GM19240 (cell line): ENCODE measurements around the genes ARFGAP3 and TTLL12.

DNA sequence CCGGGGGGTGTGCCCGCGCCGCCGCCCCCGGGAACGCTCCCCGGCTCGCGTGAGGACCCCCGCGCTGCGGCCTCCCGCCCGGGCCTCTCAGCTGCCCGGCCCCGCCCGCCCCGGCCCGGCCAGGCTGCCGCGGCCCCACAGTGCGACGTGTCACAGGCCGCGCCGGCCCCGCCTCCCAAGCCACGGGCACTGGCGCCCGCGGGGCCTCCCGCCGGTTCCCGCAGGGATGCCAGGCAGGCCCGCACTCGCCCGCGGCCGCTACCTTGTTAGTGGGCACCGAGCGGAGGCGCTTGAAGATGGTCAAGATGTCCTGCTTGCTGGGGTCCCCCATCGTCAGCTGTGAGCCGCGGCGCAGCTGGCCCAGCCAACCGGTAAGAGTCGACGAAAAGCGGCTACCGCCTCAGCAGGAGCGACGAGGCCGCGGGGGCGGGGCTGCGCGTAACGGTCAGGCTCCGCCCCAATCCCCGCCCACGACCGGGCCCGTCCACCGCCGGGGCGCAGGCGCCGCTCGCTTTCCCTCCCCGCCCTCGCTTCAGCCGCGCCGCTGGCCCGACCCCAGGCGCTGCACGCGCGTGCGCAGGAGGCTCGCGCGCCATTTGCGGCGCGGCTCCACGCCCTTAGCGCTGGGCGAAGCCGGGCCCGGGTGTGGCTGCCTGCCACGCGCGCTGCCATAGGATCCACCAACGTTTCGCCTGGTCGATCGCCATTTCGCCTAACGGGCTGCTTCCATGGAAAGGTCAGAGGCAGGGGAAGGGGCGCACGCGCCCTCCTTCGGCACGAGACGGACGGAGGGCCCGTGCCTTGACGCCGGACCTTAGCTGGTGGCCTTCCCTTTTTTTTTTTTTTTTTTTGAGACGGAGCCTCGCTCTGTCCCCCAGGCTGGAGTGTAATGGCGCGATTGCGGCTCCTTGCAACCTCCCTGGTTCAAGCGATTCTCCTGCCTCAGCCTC is at the start of gene ARFGAP3:
ARFGAP3 (minus strand) TSS at position 422 of the 950 bp plus-strand sequence.
- RRBS, result 2% methylated on average over 33 of the region's 118 CpGs

DNA sequence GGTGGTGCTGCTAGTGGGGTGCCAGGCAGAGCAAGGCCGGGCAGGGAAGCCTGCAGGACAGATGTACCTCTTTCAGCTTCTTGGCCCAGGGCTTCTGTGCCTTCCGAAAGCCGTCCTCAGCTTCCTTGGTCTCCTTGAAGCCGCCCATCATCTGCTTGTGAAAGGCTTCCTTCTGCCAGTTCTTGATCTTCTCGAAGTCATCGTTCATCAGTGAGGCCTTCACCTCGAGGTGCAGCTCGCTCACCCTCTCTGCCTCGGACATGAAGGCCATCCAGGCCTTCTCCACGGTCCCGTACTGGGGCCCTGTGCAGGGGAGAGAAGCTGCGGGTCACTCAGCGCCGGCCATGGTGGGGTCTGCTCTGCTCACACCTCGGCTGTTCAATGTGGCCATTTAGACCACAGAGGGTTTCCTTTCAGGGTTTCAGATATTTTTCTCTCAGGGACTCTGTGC is 33.8 kb upstream of the ARFGAP3 start:
- RRBS, result no CpG with 5 or more reads among the region's 15 CpGs

GRCh38 chr22:43004151-43004905 is 10.6 kb downstream of the PACSIN2 start:
- RRBS, result no CpG with 5 or more reads among the region's 14 CpGs

DNA sequence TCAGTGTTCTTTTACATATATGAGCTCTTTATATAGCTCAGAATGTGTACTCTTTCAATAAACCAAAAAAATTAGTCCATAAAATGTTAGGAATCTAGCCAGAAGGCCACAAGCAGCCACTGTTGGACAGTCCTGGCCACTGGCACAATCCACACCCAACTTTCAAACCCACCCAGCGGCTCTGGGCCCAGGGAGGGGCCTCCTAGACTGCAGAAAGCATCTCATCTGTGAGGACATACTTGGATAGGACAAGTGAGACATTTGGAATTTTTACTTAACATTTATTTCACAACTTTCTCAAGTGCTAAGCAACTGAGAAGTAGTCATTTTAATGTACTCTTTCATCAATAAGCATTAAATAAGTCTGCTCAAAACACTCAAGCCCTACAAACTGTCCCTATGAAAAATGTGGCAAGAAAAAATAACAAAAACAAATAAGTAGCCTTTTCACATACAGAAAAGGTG is 6.4 kb downstream of the PACSIN2 start:
- RRBS, result no CpG with 5 or more reads among the region's 1 CpG

- RRBS, result no CpG with 5 or more reads among the region's 33 CpGs
Measured at GRCh38 chr22:43109806-43110426, 634 bp upstream of the BIK start.

DNA sequence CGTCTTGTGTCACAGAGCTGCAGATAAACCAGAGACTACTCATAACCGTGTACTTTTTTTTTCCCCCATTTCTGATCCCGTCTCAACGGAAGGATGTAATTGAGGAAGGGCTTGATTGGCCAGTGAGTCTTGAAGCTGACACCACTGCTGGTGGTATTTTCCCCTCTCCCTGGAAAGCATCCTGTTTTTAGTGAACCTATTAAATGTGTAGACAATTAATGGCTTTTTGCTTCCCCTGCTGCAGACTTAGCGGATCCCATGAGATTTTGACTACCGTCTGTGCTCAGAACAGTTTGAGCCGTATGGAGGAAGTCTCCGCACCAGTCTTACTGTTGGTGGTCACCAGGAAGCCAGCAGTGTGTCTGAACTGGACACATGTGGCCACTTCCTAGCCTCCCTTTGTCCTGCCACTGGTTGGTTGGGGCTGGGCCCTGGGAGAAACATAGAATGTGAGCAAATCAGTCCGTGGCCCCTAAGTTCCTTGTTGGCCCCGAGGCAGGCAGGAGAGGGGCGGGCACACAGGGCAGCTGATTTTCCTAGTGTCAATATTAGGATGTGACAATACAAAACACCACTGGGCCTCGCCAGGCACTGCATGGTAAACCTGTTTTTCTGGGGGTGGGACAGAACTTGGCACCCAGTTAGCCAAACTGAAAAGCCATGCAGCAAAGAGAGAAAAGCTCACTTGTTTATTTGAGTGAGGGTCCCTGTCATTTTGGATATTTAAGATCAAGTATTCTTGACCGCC is 3.2 kb downstream of the BIK start:
- RRBS, result no CpG with 5 or more reads among the region's 13 CpGs

DNA sequence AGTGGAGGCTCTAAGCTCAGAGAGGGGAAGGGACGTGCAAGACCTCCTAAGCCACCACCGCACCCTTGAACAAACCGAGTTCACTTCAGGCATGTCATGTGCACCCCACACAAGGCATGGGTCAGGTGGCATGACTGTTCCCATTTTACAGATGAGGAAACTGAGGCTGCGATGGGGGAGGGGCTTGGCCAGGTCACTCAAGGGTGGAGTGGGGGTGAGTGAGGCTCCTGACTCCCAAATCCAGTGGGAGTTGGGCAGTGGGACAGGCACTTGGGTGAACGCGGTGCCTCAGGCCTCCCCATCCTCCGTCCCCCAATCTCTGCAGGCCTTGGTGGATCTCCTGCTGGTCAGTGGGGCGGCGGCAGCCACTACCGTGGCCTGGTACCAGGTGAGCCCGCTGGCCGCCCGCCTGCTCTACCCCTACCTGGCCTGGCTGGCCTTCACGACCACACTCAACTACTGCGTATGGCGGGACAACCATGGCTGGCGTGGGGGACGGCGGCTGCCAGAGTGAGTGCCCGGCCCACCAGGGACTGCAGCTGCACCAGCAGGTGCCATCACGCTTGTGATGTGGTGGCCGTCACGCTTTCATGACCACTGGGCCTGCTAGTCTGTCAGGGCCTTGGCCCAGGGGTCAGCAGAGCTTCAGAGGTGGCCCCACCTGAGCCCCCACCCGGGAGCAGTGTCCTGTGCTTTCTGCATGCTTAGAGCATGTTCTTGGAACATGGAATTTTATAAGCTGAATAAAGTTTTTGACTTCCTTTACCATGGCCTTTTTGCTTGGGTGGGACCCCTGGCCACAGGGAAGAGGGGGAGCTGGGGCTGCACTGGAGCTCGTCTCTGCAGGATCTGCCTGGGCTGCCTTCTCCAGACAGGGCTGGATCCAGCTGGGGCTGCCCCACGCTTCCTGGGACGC is 11.4 kb downstream of the TSPO start:
- RRBS, result no CpG with 5 or more reads among the region's 27 CpGs

DNA sequence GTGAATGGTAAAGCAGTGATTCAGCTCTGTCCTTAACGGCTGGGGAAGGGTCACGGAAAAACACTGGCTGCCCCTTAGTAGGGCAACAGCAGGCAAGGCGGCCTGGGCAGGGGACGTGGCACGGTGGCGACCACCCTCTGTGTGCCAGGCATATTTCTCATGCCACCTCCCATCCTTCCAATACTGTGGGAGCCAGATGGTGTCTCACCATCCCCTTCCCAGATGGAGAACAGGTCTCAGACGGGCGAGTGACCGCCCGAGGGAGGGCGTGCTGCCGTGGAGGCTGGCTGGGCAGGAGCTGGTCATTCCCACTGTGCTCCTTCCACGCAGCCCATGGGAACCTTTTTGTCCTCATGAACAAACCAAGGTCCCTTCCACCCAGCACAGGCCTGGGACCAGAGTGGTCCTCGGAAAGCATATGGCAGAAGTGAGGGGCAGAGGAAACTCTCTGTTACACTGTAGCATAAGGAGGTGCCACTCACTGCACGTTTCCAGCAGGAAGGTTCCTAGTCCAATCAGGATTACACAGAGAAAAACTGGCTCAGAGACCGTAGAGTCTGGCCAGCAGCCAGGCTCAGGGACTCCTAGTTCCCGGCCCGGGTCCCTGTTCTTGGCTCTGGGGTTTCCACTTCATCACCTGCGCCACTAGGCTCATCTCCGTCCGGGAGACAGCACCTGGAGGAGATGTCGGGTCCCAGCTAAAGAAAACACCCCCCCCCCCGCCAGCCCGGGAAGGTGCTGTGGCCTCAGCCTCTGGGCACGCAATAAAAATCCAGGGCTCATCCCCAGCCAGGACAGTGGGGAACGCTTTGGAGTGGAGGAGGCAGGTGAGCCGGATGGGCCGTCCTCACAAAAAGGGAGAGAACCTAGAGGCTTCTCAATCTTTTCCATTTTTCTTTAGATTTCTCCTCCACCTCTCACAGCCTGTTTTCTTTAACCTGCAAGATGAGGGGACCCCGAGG is 1.2 kb downstream of the TTLL12 start:
- RRBS, result 36% methylated on average over 9 of the region's 29 CpGs

- RRBS, result 3% methylated on average over 38 of the region's 83 CpGs
Measured at GRCh38 chr22:43186442-43187178, at the start of gene TTLL12. Gene TTLL12 (minus strand): TSS chr22:43187134.

GRCh38 chr22:43236276-43237147 is 49.6 kb upstream of the TTLL12 start:
- RRBS, result no CpG with 5 or more reads among the region's 14 CpGs

GRCh38 chr22:43257846-43258431 is 71.0 kb upstream of the TTLL12 start:
- RRBS, result 41% methylated on average over 5 of the region's 26 CpGs

DNA sequence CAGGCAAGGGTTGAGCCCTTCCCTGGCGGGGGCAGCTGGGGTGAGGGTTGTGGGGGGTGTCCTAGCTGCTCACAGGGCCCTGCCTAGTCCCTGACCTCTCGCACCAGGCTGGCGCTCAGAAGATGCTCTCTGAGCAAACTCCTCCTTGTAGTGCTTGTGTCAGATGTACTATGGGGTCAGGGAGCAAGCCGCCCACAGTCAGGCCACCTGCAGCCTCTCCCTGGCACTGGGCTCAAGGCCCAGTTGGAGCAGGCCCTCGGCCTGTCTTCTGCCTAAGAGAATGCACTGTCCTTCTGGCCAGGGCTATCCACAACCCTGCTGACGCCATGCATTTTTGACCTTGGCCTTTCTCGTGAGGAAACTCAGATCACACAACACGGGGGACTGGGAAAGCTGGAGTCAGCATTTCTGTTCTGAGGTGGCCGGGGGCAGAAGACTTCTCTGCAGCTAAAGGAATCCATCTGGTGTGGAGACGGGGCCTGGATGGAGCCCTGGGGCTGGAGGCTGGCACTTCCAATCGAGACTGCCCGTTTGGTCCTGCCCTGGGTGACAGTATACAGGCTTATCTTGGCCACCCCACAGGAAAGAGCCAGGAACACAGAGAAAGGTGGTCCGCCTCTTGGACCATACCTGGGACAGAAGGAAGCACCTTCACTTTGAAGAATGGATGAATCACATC is 74.0 kb upstream of the TTLL12 start:
- RRBS, result no CpG with 5 or more reads among the region's 13 CpGs

GRCh38 chr22:43275755-43276125 is 67.4 kb downstream of the SCUBE1 start:
- RRBS, result no CpG with 5 or more reads among the region's 13 CpGs

- RRBS, result no CpG with 5 or more reads among the region's 18 CpGs
Measured at GRCh38 chr22:43289468-43290189, 53.5 kb downstream of the SCUBE1 start.

DNA sequence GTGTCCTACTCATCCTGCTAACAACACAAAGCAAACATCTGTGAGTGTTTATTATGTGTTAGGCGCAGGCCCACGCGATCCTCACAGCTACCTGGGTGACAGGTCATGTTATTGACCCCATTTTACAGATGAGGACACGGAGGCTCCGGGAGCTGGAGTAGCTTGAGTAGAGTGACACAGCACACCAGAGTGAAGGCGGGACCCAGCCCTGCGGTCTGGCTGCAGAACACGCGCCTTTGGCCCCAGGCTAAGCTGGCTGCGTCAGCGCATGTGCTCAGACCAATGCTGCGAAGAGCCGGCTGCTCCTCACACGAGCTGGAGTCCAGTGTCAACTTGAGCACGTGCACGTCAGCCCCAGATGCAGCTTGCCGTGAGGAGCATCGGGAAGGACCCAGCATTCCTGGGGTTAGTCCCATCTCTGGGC is 50.0 kb downstream of the SCUBE1 start:
- RRBS, result no CpG with 5 or more reads among the region's 18 CpGs

- RRBS, result 23% methylated on average over 27 of the region's 63 CpGs
Measured at GRCh38 chr22:43343687-43344413, 678 bp upstream of the SCUBE1 start.

GRCh38 chr22:43399247-43399739 is 12.5 kb upstream of the MPPED1 start:
- RRBS, result no CpG with 5 or more reads among the region's 10 CpGs

GRCh38 chr22:43628100-43628795 is 183.9 kb downstream of the EFCAB6 start:
- RRBS, result no CpG with 5 or more reads among the region's 19 CpGs

- RRBS, result no CpG with 5 or more reads among the region's 15 CpGs
Measured at GRCh38 chr22:43852561-43853209, 9.6 kb downstream of the SULT4A1 start.

- RRBS, result no CpG with 5 or more reads among the region's 12 CpGs
Measured at GRCh38 chr22:43861261-43861782, 991 bp downstream of the SULT4A1 start.